Epithelial cell of esophagus (primary cell): ENCODE data around the gene GPR35.

DNA sequence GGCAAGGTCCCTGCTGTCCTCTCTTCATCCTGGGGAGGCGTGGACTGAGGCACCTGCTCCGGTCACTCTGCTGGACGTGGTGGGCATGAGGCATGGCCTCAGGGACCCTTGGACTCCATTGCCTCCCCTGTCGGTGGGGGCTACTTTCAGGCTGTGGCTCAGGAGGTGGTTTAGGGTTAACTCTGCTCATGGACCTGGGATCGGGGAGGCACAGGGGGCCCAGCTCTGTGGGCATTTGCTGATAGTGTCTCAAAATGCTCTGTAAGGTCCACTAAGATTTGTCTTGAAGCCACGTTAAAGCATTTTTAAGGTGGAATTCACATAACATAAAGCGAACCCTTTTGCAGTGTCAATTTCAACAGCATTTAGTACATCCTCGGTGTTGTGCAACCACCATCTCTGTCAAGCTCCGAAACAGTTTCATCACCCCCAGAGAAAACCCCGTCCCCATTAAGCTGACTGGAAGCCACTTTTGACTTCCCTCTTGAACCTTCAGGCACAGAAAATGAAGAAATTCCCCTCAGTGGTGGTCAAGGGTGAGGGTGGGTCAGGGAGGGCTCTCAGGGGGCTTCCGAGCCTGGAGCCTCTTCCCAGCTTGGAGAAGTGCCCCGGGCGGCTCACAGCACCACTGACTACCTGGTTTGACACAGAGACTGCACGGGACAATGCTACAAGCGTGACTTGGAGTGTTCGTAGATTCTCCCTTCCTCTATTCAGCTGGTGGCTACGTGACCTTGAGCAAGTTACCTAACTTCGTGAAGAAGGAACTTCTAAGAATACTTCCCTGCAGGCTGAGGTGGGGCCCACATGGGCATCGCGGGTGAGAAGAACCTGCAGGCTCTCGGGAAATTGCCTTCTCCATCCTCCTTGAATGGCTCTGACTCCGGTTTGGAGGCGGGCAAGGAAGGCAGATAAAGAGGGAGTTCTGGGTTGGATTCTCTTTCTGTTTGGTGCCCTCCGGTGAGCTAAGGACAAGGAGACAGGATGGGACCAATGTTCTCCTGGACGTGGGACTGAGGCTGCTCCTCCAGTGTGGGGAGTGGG is 100.2 kb upstream of the HDAC4 start:
- RRBS = 92% methylated on average over 3 of the region's 25 CpGs

GRCh38 chr2:239637911-239638351 is 237.1 kb upstream of the HDAC4 start:
- RRBS = no CpG with 5 or more reads among the region's 4 CpGs

DNA sequence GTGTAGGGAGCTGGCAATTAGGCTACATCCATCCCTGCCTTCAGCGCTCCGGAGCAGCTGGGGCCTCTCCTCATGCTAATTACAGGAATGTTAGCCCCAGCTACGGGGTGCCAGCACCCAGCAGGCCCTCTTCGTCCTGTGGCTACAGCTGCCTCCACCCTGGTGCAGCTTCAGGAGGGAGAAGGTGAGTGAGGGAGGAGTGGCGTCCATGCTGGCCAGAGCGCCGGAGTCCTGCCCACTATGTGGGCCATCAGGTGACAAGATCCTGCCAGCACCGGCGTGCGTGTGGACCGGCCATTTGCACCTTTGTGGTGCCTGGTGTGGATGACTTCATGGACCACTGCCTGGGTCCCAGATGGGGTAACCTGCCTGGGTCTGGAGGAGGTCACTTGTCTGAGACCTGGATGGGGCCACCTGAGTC is 299.8 kb downstream of the NDUFA10 start:
- RRBS = 100% methylated on average over 1 of the region's 11 CpGs

DNA sequence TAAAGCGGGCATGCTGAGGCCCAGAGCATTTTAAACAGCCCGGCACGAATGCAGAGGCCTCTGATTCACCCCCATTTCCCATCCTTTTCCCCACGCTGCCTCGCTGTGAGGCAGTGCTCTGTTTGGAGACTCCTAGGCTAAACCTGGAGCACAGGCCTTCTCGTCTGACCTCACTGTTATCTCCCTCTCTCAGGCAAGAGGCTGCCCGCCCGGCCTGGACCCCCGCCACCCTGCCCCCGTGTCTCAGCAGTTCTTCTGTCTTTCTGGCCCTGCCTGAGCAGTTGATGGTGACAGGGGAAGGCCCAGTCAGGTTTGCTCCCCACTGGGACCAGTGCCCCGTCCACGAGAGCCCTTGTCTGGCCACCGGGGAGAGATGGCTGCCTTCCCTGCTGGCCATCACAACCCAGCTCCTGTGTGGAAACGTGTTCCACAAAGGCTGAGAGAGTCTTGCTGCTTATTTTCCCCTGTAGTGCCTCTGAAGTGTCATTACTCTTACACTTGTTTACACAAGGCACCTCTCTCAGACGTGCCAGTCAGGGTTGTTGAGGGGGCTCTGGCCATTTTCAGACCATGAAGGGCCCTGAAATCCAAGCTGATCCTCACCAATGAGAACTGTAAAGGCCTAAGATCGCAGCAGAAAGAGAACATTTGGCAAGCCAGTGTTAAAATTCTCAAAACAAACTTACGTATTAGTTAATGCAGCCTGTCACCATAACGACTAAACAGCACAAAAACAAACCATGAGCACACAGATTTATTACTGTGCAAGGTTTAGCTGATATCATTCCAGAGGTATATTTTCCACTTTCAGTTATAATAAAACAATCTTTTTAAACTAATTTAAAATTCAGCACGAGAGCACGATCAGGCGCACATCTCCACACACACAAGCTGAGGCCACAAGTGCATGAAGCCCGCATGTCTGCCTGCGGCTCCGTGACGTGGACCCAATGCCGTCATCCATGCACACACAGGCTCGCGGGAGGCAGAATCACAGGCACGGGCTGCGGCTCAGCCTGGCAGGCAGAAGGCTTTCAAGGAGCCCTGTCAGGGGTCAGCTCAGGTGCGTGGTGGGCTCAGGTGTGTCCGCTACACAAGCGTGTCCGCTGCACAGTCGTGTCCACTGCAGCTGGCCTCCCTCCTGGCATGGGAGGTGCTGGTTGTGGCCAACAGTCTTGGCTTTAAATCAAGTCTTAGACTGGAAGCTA is 210.7 kb downstream of the NDUFA10 start:
- RRBS = no CpG with 5 or more reads among the region's 35 CpGs

- RRBS = no CpG with 5 or more reads among the region's 5 CpGs
These were observed 3.1 kb upstream of the OR6B2 start for GRCh38 chr2:240033341-240033640.

- RRBS = no CpG with 5 or more reads among the region's 13 CpGs
These were observed 97.0 kb upstream of the OTOS start for GRCh38 chr2:240237438-240237977.

- RRBS = no CpG with 5 or more reads among the region's 5 CpGs
These were observed 35.6 kb upstream of the GPC1 start for GRCh38 chr2:240399887-240400218.

DNA sequence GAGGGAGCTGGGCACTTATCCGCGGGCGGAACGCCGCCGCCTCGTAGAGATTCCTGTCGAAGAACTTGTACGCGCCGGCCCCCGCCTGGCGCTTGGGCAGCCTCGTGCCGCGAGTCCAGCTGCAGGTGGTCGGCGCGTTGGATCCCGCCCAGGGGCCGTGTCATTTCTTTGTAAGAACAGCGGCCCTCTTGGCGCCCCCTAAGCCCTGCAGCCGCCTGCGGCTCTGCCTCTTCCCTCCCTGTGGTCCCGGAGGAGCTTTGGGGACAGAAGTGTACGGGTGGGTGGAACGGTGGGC is 1.2 kb downstream of the GPC1 start:
- RRBS = no CpG with 5 or more reads among the region's 28 CpGs

DNA sequence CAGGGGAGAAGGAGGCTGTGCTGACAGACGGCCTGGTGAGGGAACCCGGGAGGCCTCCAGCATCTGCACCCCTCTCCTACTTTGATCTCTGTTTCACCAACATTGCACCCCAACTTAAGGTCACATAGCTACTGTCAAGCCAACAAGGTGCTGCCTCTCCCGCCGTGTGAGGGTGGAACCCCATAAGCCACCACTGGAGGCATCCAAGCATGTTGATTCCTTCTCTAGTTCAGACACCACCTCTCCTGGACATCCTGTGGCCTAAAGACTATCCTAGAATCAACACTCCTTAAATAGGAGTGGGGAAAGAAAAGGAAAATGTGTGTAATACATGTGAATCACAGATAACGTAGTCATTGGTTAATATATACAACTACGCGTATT is 3.5 kb upstream of the RNPEPL1 start:
- RRBS = no CpG with 5 or more reads among the region's 7 CpGs

GRCh38 chr2:240569026-240569206 is 632 bp downstream of the RNPEPL1 start:
- RRBS = 0% methylated on average over 6 of the region's 26 CpGs

DNA sequence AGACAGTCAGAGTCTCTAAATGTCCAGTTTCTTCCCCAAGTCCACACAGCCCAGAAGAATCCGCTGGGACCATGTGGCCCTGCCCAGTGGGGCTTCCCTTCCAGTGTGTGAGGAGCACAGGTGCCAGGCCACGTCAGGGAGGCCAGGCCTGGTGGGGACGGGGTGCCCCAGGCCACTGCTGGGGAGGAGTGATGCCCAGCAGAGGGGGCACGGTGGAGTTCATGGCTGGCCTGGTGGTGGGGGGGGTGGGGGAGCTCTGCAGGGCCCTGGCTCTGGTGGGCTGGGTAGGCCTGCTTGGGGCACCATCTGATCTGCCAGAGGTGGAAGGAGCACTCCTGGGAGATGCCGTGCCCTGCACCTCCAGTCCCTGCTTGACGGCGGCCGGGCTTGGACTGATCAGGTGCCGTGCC is 1.5 kb upstream of the GPR35 start:
- RRBS = no CpG with 5 or more reads among the region's 9 CpGs

DNA sequence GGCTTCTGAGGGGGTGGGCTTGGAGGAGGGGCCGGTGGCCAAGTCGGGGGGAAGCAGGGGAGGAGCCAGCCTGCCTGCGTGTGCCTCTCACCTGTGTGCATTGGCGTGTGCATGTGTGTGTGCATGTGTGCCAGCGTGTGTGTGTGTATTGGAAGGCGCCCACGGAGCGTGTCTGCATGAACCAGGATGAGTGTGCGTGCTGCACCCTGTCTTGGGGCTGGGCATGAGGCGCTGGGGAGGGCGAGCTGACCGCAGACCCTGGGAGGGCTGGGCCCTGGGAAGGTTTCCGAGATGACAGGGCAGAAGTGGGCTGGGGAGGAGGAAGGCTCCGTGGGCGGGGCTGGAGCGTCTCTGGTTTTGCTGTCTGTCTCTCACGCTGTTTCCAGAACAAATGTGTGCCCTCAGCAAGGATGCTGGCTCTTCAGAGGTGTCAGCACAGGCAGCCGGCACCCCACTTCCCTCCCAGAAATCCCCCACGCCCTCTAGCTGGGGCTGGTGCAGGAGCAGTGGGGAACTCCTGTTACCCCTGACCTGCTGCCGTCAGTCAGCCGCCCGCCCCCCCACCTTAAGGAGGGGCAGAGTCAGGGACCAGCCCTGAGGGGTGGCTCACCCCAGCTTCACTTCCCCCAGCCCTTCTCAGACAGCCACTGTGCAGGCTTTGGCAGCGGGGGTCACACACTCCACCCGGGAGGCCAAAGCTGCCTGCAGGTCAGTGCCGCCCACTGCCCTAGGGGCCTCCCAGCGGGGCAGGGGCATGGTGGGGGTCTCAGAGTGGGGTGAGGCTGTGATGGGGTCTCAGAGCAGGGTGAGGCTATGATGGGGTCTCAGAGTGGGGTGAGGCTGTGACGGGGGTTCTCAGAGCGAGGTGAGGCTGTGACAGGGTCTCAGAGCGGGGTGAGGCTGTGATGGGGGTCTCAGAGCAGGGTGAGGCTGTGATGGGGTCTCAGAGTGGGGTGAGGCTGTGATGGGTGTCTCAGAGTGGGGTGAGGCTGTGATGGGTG is at the start of gene GPR35:
Gene GPR35 (plus strand): TSS at position 620 of the 1,001 bp plus-strand sequence.
- RRBS = no CpG with 5 or more reads among the region's 29 CpGs

DNA sequence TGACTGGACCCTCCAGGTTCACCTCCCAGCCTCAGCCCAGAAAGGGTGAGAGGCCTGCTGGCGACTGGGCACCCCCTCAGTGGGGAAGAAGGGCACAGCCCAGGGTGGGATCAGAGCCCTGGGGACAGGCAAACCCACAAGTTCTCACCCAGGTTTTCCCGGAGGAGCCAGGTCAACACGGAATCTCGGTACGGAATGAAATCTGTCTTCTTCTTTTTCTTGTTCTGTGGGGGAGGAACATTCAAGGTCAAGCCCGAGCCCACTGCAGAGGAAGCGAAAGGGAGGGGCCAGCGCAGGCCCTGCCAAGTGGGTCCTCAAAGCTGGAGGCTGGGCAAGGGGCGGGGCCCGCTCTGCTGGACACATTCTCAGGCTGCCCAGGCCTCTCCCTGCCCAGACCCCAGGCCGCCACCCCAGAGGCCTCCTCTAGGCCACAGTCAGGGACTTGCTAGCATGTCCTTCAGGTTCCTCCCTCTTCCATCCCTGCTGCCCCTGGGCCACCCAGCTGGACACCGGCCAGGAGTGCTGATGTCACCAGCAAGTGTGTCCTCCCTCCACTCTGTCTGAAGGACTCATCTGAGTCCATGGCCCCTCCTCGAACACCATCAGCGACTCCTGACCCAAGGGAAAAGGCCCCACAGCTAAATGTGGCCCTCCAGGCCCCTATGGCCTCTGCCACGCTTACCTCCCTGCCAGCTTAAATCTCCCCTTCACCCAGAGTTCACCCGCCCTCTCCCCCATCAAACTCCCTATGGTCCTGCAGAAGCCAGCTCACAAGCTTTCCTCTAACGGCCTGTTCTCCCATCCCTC is 44.1 kb downstream of the KIF1A start:
- RRBS = no CpG with 5 or more reads among the region's 17 CpGs

DNA sequence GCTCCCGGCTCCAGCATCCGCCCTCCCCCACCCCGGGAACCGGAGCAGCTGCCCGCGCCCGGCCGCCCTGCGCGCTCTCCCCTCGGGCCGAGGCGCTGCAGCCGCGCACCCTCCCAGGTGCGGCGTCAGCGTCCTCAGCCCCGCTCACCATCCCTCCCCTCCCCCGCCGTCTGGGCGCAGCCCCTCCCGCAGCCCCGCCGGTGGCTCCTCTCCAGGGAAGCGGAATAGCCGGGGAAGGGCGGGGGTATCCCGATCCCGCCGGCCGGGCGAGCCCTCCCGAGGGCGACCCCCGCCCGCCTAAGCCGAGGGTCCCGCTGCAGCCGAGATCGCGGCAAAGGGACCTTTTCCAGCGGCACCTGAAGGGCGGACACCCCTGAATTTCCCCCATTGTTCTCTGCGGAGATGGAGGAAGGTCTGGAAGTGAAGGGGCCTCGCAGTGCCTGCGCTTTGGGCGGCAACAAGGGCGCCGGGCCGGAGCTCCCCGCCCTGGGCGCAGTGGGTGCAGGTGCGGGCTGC is 428 bp downstream of the KIF1A start:
- RRBS = 6% methylated on average over 5 of the region's 54 CpGs

DNA sequence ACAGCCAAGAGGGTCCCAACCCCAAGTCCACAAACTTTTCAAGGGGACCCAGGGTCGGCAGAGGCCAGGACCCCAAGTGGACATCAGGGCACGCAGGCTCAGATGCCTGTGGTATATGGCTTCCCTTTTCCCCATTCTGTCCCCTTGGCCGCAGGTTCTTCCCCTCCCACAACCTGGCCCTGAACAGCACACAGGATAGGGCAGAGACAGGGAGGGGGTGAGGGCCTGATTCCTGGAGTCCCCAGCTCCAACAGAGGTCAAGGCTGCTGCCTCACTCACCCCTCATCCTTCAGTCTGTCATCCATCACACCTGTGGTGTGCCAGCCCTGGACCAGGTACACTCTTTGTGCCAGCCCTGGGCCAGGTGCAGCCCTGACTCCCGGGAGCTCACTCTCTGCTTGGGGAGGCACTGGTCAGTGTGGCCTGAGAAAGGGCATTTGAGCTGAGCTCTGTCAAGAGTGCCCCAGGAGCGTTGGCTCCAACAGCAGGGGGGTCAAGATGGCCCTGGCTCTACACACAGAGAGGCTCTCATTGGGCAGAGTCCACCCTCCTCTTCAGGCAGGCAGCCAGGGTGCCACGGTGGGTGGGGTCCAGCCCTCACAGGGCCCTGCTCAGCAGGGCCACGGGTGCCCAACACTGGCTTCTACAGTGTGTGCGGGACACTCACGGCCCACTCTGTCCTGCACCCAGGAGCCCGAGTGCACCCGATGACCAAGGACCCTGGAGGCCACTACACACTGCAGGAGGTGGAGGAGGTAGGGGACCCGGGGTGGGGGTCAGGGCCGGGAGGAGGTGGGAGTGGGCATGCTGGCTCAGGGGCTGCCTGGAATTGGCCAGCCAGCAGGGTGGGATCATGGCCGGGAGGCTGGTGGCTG is 1.6 kb downstream of the AGXT start:
- RRBS = 10% methylated on average over 1 of the region's 14 CpGs

- RRBS = 0% methylated on average over 2 of the region's 20 CpGs
These were observed 2.1 kb upstream of the MAB21L4 start for GRCh38 chr2:240897729-240898701.

DNA sequence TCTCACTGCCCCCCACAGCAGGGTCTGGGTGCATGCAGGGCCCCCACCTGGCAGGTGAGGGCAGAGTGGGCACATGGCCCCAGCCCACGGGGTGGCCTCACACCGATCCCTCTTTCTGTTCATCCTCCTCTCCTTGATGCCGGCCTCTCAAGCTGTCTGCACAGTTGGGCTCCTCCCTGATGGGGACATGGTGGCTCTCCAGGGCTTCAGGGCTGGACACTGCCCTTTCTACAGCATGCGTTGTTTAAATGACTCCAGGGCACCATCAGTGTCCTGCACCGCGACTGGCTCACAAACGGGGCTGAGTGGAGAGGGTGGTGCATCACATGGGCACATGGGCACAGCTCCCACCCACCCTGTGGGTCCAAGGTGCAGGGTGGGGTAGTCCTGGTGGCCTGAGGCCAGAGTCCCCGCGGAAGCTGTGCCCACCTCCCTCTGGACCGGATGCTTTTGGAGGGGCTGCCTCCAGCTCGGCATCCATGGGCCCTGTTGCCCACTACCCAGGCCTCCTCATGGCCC is 12.5 kb upstream of the SNED1 start:
- RRBS = no CpG with 5 or more reads among the region's 11 CpGs

DNA sequence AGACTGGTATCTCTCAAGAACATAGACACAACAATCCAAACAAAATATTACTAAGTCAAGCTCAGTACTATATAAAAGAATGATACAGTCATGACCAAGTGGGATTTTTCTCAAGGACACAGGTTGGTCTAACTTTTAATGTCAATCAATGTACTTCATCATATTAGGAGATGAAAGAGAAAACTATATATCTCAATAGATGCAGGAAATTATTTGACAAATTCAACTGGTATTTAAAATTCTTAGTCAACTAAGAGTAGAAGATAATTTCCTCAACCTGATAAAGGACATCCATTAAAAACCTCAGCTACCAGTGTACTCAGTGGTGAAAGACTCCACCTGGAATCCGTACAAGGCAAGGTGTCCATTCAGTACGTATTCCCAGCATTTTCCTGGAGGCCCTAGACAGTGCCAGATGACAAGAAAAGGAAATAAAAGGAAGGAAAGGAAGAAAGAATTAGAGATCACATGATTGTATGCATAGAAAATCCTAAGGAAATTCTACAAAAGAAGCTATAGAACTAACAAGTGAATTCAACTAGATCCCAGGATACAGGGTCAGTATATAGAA is 42.5 kb downstream of the MTERF4 start:
- RRBS = no CpG with 5 or more reads among the region's 2 CpGs

- RRBS = no CpG with 5 or more reads among the region's 40 CpGs
These were observed 36.8 kb downstream of the MTERF4 start for GRCh38 chr2:241065058-241065844.

DNA sequence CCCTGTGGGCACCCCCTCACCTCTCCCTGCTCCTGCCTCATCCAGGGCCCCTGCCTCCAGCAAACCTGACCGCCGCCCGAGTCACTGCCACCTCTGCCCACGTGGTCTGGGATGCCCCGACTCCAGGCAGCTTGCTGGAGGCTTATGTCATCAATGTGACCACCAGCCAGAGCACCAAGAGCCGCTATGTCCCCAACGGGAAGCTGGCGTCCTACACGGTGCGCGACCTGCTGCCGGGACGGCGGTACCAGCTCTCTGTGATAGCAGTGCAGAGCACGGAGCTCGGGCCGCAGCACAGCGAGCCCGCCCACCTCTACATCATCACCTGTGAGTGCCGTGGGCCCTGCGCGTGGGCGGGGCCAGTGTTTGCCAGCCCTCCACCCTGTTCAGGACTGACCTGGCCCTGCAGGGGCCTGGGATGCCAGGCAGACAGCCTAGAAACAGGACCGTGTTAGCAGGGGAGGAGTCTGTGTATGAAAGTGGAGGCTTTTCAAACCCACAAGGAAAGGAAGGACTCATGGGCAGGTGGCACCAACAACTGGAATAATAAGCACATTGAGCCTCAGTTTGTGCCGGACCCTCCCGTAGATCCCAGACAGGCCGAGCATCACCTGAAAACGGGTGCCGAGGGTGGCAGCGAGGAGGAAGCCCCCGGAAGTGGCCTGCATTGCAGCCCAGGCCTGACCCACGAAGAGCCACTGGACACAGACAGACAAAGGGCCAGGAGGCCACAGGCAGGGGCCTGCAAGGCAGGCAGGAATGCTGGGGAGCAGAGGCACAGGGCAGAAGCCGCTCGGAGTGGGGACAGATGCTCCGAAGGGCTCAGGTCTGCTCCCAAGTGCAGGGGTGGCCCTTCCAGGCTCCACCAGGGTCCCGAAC is 32.0 kb downstream of the MTERF4 start:
- RRBS = 90% methylated on average over 7 of the region's 36 CpGs